Subcutaneous adipose tissue (tissue), 3 donors: Measurements from ENCODE around the genes TBC1D3G, MYO19, GGNBP2, DHRS11, MRM1 and HNF1B.

GRCh38 chr17:35900766-35901273 lies 20.7 kb upstream of the CCL5 start:
- PRO-cap: no peak
- RAMPAGE, long total RNA, 3 experiments: no peak in any of the 3 experiments

- PRO-cap: no peak
- RAMPAGE, long total RNA, 3 experiments: no peak in any of the 3 experiments
Measured at GRCh38 chr17:35984140-35984872, 2.2 kb downstream of the CCL14 start.

DNA sequence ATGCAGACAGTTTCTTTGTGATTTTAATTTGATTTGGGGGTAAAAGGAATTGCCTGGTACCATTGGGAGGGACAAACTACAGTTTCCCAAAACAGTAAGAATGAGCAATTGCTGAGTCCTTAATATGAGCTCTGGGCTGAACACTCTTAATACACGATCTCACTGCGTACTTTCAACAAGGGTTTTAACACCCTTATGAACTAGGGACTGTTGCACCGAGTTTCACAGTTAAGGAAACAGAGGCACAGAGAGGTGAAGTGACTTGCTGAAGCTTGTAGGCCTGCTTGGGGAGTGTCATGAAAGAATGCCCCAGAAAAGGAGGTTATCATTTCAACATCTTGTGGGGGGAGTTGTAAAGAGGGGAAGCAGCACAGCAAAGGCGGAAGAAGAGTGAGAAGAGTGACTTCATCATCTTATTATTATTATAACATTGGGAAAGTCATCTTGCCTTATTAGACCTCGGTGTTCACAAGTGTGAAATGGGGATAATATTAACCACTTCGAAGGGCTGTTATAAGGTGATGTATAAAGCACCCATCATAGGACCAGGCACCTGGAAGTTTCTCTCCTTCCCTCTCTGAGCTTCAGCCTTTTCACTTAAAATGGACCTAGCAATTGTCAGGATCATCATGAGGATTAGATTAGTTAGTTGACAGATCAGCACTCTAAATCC lies 2.1 kb downstream of the CCL4 start:
- PRO-cap: no peak
- RAMPAGE, long total RNA, 3 experiments: no peak in any of the 3 experiments

DNA sequence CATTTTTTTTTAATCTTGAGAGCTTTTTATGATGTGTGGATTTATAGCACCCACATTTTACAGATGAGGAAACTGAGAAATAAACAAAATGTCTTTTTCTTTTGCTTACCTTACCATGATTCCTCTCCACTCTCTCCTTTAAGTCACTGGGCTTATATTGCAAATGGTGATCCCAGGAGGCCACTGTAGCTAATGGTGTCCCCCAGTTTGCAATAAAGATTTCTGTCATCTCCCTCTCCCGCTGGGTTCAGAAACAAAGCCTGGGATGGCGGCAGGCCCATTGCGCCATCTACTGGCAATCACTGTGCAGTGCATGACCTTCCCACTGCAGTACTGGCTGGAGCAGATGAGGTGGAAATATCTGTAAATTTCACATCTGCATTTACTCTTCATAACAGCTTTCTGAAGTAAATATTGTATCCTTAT lies 27.6 kb downstream of the TBC1D3B start:
- PRO-cap: no peak
- RAMPAGE, long total RNA, 3 experiments: no peak in any of the 3 experiments

- PRO-cap: no peak
- RAMPAGE, long total RNA, 3 experiments: no peak in any of the 3 experiments
Measured at GRCh38 chr17:36323638-36323955, at the start of gene TBC1D3G. TBC1D3G (plus strand) TSS chr17:36323884.

- PRO-cap: bidirectional peak, plus-strand start at chr17:36535020, minus-strand start at chr17:36534810
- RAMPAGE, long total RNA, 3 experiments: start-site peak on the plus strand in 3 of 3 experiments, at chr17:36534972-36535034 at its widest, 13 to 34 reads per replicate; start-site peak on the minus strand in 2 of 3 experiments, at chr17:36534842-36534953 at its widest, 10 to 24 reads per replicate
Measured at GRCh38 chr17:36534408-36535314, at the start of gene MYO19. MYO19 (minus strand) TSS chr17:36534868.

DNA sequence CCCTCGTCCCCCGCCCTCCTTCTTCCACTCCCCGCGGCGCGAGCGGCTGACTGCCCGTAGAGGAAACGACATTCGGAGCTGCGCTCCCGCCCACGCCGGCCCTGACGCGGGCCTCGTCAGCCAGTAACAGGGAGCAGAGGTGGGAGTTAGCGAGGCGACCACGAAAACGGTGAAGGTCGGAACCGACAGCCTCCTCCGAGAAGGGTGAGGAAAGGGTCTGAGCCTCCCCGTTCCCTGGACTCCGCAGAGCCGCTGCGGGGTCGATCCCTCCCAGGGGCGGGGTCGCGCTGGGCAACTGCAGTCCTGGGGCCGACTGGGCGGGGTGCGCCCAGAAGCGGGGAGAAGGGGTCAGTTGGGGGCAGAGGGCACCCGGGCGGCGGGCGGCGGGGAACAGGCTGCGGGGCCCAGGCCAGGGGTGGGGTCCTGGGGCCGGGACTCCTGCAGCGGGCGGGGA lies at the start of gene GGNBP2:
Gene GGNBP2 (plus strand): TSS at position 26 of the 454 bp plus-strand sequence.
- PRO-cap: bidirectional peak, plus-strand start at position 27 of the sequence, minus-strand start outside the sequence; unidirectional peak, minus-strand start at position 269 of the sequence
- RAMPAGE, long total RNA, 3 experiments: start-site peak on the plus strand in 3 of 3 experiments, centred at positions 34 to 50 of the sequence, 43 to 184 reads per replicate

DNA sequence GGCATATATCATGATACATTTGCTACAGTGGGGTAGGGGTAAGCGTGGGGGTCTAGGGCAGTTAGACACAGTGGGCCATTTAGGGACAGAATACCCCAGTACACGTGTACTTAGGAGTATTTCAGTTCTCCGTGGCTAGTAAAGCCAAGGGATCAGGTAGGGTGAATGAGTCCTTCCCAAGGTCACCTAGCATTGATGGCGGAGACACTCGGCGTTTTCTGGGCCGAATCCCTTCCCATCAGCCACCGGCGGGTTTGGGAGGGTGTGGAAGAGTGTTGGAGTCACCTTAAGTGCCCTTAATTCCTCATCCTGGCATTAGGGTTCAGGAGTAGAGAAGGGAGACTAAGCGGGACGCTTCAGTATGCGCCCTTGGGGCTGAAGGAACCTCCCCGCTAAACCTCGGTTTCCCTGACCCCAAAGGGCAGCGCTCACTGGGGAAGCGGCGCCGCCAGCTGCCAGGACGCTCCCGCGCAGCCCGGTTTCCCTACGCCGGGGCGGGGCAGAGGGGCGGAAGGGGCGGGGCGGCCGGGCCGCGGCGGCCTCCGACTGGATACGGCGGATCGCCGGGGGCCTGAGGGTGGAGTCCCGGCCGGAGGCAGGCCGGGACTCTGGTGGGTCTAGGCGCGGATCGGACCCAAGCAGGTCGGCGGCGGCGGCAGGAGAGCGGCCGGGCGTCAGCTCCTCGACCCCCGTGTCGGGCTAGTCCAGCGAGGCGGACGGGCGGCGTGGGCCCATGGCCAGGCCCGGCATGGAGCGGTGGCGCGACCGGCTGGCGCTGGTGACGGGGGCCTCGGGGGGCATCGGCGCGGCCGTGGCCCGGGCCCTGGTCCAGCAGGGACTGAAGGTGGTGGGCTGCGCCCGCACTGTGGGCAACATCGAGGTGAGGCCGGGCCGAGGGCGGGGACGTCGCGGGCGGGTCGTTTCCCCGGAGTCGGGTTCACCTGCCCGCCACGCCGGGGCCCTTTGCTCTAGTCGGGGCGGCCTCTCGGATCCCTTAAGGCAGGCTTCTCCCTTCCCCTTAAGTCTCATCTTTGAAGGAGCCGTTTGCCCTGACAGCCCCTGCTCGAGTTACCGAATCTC lies at the start of gene DHRS11:
Gene DHRS11 (plus strand): TSS at position 603 of the 1,080 bp plus-strand sequence.
- PRO-cap: bidirectional peak, plus-strand start at position 510 of the sequence, minus-strand start at position 454 of the sequence; unidirectional peak, plus-strand start at position 510 of the sequence; bidirectional peak, plus-strand start at position 603 of the sequence, minus-strand start at position 537 of the sequence
- RAMPAGE, long total RNA, 3 experiments: no peak in any of the 3 experiments

DNA sequence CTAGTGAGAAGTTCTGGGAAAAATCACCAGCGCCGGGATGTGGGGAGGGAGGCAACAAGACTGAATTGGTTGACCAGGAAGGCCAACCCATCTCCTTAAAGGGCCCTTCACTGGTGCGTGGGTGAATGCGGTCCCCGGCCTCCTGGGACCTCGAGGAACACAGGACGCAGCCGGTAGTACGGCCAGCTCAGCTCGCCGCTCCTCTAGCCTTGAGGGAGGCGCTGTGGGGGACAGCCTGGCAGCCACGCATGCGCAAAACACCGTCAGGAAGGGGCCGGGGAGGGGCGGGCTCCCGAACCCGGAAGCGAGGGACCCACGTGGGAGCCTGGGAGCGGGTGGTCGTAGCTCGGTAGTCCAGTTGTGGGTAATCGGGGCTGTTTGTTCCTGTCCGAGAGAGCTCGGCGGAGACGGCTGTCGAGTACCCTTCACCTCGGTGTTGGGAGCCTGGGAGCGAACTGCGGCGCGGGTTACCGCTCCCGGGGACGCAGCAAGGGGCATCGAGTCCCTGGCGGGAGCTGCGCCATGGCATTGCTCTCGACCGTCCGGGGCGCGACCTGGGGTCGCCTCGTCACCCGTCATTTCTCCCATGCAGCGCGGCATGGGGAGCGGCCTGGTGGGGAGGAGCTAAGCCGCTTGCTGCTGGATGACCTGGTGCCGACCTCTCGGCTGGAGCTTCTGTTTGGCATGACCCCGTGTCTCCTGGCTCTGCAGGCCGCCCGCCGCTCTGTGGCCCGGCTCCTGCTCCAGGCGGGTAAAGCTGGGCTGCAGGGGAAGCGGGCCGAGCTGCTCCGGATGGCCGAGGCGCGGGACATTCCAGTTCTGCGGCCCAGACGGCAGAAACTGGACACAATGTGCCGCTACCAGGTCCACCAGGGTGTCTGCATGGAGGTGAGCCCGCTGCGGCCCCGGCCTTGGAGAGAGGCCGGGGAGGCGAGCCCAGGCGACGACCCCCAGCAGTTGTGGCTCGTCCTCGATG lies at the start of gene MRM1:
Gene MRM1 (plus strand): TSS at position 295 of the 976 bp plus-strand sequence.
- PRO-cap: bidirectional peak, plus-strand start at position 295 of the sequence, minus-strand start at position 205 of the sequence
- RAMPAGE, long total RNA, 3 experiments: start-site peak on the plus strand in 2 of 3 experiments, centred at positions 307 to 322 of the sequence, 14 to 17 reads per replicate

GRCh38 chr17:36674112-36674544 lies 72.7 kb downstream of the MRM1 start:
- PRO-cap: no peak
- RAMPAGE, long total RNA, 3 experiments: no peak in any of the 3 experiments

- PRO-cap: no peak
- RAMPAGE, long total RNA, 3 experiments: no peak in any of the 3 experiments
Measured at GRCh38 chr17:36721403-36721986, 120.1 kb downstream of the MRM1 start.

- PRO-cap: no peak
- RAMPAGE, long total RNA, 3 experiments: no peak in any of the 3 experiments
Measured at GRCh38 chr17:36927977-36928585, 9.2 kb upstream of the LHX1 start.

GRCh38 chr17:36934772-36935564 lies 2.3 kb upstream of the LHX1 start:
- PRO-cap: no peak
- RAMPAGE, long total RNA, 3 experiments: no peak in any of the 3 experiments

DNA sequence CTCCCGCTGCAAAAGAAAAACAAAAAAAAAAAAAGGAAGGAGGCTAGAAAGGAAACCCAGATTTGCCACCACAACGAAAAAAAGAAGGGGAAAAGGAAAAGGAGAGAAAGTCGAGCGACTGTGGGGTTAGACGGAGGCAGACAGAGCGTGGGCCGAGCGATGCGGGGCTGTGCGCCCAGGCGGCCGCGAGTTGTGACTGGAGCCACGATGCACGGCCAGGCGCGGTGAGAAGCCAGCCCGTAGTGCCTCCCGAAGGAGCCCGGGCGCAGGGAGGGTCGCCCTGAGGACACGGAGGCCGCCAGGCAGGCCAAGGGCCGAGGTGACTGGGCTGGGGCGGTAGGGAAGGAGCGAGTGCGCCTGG lies 273 bp upstream of the LHX1 start:
- PRO-cap: no peak
- RAMPAGE, long total RNA, 3 experiments: no peak in any of the 3 experiments

- PRO-cap: no peak
- RAMPAGE, long total RNA, 3 experiments: no peak in any of the 3 experiments
Measured at GRCh38 chr17:37087231-37087706, 138.5 kb downstream of the AATF start.

DNA sequence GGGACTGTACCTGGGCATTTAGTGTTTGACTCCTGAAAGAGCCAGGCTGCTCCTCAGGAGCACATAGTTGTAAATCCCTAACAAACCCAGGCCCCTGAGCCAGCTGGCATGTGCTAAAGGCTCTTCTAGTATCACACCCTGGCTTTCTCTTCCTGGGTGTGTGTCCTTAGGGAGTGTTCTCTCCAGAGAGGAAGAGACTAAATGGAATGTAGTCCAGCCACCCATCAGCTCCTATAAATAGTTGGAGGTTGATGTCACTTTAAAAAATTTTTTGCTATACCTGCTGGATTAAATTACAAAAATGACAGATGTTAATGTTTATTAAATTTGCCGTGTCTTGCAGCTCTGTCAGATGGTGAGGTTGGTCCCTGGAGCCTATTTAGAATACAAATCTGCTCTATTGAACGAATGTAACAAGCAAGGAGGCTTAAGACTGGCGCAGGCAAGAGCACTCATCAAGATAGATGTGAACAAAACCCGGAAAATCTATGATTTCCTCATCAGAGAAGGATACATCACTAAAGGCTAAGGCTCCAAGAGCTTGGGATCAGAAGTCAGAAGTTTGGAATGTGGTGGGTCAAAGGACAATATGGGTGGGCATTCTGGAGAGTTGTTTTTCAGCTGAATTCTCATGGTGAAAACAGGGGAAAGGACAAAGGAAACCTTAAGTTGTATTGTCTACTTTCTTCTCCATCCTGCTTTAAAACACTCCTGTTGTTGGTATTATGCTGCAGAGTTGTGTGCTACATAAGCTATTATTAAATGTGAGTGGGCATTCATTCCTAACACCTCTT lies 13.0 kb upstream of the DUSP14 start:
- PRO-cap: no peak
- RAMPAGE, long total RNA, 3 experiments: no peak in any of the 3 experiments

GRCh38 chr17:37500917-37501275 lies 11.2 kb downstream of the DUSP14 start:
- PRO-cap: no peak
- RAMPAGE, long total RNA, 3 experiments: no peak in any of the 3 experiments

DNA sequence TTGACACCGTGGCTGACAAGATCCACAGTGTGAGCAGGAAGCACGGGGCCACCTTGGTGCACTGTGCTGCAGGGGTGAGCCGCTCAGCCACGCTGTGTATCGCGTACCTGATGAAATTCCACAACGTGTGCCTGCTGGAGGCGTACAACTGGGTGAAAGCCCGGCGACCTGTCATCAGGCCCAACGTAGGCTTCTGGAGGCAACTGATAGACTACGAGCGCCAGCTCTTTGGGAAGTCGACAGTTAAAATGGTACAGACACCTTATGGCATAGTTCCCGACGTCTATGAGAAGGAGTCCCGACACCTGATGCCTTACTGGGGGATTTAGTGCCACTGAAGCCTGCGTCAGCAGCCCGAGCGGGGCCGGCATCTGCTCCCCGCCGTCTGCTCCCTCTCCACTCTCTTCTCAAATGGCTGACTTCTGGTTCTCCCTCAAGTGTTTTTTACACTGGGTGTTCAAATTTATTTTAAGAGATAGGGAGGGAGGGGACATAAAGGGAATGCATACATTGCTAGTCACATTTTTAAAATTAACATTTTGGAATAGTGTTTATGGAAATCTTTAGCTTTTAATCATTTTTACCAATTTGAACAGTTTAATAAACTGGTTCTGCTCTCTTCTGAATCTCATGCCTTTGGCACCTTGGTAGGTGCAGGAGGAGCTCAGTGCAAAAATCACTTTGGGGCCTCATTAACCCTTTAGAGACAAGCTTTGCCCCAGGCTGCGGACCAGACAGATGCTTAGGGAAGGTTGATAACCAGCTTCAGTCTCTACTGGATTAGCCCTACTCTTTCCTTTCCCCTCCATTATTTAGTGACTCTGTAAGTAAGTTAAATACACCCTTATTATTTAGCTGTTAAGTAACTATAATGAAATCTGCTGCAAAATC lies 23.1 kb downstream of the DUSP14 start:
- PRO-cap: no peak
- RAMPAGE, long total RNA, 3 experiments: no peak in any of the 3 experiments

- PRO-cap: no peak
- RAMPAGE, long total RNA, 3 experiments: no peak in any of the 3 experiments
Measured at GRCh38 chr17:37708022-37708630, 36.7 kb downstream of the HNF1B start.

- PRO-cap: no peak
- RAMPAGE, long total RNA, 3 experiments: no peak in any of the 3 experiments
Measured at GRCh38 chr17:37744998-37745151, at the start of gene HNF1B. HNF1B (minus strand) TSS chr17:37745059.